Mammary microvascular endothelial cell (primary cell): ENCODE measurements around a stretch of chr14.

DNA sequence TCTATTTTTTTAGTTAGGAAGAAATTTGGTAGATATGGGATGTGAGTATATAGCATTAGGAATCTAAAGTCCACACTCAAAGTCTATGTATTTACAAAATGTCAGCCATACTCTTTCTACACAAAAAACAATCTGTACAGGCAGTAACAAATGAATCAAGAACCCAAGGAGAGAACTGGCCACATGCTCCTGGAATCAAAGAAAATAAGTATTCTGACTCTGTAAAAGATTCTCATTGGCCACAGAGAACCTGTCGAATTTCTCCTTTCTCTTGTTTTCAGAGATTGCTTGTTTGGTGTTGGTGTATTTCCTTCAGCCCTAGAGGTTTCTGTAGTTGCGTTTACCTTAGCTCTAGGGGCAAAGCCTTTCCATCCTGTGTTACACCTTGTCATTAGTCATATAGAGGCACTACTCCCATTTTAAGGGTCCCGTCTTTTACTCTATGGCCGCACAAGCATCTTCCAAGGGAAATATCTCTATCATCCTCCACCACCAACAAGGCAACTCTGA, 177.9 kb upstream of the OR4E1 start:
- RAMPAGE, long total RNA = no peak

DNA sequence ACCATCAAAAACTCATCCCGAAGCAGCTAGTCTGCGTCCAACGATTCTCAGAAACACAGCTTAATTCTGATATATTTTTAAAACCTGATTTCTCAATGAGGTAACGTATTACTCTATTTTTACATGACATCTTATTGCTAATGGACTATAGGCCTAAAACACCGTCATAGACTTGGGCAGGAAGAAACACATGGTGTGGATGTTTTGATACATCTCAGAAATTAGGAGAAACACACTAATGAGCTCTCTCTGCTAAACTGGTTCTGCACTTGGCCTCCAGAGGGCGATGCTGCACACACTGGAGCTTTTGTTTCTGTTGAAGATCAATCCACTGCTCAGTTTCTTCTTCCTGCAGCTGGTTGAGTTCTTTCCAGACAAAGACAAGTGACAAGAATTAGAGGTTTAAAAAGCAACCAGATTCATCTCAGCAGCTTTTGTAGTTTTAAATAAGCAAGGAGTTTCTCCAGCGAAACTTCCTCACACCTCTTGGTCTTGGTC, 178.4 kb upstream of the OR4E1 start:
- RAMPAGE, long total RNA = no peak

GRCh38 chr14:21923566-21924269, 250.1 kb upstream of the OR4E1 start:
- RAMPAGE, long total RNA = no peak

- RAMPAGE, long total RNA = no peak
Observed at GRCh38 chr14:21997315-21997847, 323.8 kb upstream of the OR4E1 start.

DNA sequence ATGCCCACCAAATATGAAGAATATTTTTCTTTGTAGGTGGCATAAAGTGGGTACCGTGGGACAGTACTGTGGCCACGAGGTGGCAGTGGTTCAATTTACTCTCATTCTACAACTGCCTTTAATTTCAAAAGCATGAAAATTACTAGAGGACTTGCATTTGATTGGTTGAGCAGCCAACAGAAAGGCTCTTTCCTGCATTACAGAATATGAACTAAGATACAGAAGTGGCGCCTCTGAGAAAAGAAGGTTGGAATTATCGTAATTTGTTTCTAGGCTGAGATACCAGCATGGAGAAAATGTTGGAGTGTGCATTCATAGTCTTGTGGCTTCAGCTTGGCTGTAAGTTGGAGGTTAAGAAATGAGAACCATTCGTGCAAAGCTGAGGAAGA, 366.8 kb upstream of the OR4E1 start:
- RAMPAGE, long total RNA = no peak

DNA sequence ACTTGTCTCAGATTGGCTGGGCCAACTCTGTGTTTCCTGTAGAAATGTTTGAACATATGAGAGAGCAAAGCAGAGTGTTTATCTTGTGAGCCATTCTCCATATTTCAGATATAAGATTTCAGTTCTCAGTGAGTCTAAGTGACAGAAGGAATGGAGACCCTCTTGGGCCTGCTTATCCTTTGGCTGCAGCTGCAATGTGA, 378.7 kb upstream of the OR4E1 start:
- RAMPAGE, long total RNA = no peak

- RAMPAGE, long total RNA = no peak
Observed at GRCh38 chr14:22305507-22306322, 283.3 kb downstream of the DAD1 start.

DNA sequence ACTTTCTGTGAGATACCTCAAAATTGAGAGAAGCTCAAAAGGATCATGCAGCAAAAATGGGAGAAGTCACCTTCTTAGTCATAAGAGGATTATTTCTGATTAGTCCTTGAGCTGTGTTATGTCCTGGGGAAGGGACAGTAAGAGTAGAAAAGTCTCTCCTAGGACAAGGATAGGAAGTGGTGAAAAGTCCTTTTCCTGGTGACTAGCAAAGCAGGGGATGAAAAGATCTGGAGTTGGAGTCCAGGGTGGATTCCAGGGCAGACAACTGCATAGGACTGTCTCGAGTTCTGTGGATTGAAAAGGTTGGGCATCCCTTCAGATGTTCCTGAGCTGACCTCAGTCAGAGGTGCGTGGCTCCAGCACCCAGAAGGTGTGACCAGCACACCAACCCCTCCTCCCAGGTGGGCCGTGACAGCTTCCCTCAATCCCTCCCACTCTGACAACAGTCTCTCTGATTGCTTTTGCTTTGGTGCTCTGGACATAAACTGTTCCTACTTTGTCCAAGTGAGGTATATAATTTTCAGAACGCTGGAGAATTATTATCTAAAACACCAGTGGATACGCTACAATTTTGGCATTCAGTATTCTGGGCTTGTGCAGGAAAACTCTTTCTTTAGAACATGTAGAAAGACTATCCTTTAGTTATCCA, 88.1 kb downstream of the DAD1 start:
- RAMPAGE, long total RNA = no peak

- RAMPAGE, long total RNA = no peak
Observed at GRCh38 chr14:22505514-22506567, 83.2 kb downstream of the DAD1 start.

- RAMPAGE, long total RNA = no peak
Observed at GRCh38 chr14:22531237-22532057, 57.6 kb downstream of the DAD1 start.

- RAMPAGE, long total RNA = no peak
Observed at GRCh38 chr14:22551476-22552121, 37.4 kb downstream of the DAD1 start.

- RAMPAGE, long total RNA = no peak
Observed at GRCh38 chr14:22556135-22556899, 32.7 kb downstream of the DAD1 start.

DNA sequence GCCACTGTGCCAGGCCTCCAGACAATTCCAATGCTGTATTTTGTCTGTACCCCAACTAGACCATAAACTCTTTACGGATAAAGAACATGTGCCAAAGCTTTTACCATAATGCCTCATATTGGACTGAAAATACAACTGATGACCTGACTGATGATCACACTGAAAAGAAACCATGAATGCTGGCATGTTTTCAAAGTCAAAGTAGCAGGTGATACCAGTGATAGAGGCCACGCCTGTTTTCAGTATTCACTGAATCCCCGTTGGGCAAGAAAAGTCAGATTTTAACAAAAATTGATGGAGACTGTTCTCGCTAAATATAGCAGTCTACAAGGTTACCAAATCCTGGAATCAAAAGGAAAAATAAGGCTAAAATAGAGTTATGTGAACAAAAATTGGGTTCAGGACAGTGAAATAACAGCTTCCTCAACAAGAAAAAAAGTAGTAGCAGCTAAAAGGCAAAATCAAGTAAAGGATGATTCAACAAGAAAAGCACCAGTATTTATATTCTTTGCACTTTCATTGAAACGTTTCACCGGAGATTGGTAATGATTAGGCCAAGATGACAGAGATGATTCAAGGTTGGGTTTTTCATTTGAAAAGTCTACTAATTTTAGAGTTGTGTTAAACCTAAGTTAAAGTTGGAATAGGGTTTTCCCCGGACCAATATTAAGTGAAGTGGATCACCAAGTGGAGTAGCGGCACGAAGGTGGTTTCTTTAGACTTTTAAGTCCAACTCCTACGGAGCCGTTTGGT, 828 bp downstream of the DAD1 start:
- RAMPAGE, long total RNA = no peak

GRCh38 chr14:22820207-22820473, 4.9 kb upstream of the SLC7A7 start:
- RAMPAGE, long total RNA = no peak

DNA sequence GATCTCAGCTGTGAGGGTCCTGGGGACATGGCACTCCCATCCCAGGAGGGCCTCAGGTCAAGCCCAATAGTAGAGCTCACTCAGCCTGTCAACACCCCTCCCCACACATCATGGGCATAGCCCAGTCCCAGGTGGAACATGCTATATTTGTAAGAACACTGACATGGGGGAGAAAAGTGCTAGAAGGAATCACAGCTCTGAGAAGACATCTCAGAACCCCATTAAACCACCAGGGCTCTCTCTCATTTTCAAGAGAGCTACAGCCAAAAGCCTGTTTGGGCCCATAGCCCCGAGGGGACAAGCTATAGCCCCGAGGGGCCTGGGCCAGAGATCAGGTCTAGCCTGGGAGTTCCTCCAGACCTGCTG, 4.6 kb downstream of the MMP14 start:
- RAMPAGE, long total RNA = no peak

GRCh38 chr14:22844252-22844551, 7.8 kb downstream of the MMP14 start:
- RAMPAGE, long total RNA = no peak

DNA sequence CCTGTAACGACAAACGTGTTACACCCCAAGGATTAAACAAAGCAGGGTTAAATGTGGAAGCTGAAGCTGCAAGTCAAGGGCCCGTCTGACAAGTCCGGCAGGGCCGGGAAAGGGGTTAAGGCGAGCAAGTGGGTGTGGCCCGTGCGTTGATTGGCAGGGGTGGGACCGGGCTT, 90 bp upstream of the LRP10 start:
- RAMPAGE, long total RNA = no peak

GRCh38 chr14:22881689-22882367, 1.2 kb upstream of the REM2 start:
- RAMPAGE, long total RNA = no peak

DNA sequence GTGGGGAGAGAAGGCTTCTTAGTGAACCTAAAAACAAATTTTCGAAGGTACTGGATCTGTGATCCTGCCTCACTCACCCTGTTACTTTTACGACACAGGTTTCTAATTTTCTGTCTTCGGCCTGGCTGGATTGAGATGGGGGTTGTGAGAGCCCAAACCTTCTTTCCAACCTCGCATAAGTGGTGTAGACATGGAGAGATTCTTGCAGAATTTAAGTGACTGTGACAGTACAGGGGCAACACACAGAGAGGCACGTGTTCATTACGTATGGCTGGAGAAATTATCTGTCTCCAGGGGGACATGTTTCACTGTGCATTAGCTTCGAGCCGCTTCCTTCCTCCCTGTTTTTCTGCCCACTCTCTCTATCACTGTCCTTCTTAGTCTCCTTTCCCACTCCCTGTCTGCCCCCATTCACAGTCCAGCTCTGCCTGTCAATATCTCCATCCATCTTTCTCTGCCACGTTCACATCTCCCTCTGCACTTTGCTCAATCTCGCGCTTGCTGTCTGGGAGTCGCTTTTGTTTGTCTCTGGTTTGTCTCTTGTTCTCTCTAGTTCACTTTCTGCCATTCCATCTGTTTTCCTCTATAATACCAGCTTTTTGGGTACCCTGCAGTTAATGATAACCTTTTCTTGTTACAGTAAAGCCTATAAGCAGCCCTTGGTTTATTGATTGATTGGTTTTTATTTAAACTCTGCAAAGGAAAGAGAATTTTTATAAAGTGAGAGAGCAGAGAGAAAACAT, 11.5 kb upstream of the C14orf93 start:
- RAMPAGE, long total RNA = no peak

GRCh38 chr14:23022801-23023477, 11.8 kb downstream of the PSMB5 start:
- RAMPAGE, long total RNA = no peak